ENCODE measurements around a stretch of chr13.

GRCh38 chr13:98416085-98417100, 160.5 kb downstream of the STK24 start:
- RRBS: no CpG with 5 or more reads among the region's 15 CpGs

- RRBS: no CpG with 5 or more reads among the region's 13 CpGs
Observed at GRCh38 chr13:98443111-98443706, 133.7 kb downstream of the STK24 start.

DNA sequence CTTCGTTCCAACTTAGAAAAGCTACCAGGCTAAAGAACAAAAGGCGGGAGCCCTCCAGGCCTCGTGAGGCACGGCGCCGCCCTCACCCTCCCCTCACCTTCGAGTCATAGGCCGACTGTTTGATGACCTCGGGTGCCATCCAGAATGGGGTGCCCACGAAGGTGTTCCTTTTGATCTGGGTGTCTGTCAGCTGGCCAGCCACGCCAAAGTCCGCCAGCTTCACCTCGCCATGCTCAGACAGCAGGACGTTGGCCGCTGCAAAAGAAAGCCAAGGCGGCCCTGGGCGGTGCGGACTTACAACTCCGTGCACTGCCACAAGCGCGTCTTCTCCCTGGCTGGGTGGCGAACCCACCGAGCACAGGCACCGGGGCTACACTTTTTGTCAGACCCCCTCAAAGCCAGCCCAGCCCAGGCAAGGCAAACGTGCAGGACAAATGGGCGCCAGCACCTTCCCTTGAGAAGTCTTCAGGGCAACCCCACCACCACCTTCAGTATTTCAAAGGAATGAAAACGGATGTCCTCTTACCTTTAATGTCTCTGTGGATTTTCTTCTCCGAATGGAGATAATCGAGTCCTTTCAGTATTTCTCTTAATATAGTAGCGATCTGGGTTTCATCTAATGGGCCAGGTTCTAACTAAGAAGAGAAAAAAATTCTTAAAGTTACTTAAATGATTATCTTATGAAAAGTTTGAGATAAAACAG, 102.0 kb downstream of the STK24 start:
- RRBS: no CpG with 5 or more reads among the region's 30 CpGs

- RRBS: no CpG with 5 or more reads among the region's 18 CpGs
Observed at GRCh38 chr13:98495445-98496703, 81.0 kb downstream of the STK24 start.

DNA sequence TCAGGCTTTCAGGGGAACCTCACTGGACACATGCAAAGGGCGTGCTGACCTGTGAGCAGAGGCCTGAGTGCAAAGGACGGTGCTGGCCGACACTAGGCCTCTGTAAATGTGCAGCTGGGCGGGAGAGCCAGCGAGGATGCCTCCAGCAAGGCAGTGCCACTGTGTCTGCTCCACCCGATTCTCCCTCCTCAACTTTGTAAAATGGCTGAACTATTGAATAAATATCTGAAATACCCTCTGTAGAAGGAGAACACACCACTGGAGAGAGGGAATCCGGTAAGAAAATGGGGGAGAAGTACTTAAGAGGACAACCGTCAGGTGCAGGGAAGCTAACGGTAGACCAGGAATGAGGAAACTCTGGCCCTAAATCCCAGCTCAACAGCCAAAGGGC, 70.0 kb downstream of the STK24 start:
- RRBS: no CpG with 5 or more reads among the region's 9 CpGs

- RRBS: no CpG with 5 or more reads among the region's 3 CpGs
Observed at GRCh38 chr13:98507558-98508052, 69.3 kb downstream of the STK24 start.

DNA sequence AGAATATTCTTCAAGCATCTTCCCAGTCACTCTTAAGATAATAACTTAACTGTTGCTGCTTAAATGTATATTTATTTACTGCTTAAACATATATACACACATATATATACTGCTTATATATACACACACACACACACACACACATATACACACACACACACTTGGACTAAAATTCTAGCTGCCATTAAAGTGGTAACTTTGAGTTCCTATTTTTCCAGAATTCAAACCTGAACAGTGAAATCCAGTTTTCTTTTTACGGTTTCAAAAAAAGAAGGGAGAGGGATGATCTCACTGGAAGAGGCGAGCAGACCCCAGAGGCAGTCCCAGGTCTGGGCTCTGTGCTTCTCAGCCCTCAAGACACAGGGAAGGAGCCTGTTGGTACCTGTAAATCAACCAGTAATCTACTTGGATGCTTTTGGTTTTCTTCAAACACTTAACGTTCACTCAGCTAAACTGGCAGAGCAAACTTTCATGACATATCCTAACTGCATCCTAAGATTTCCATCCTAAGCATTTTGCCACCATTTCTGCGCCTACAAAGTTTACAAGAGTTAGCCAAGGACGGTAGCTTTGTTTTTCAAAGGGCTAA, 1.5 kb downstream of the STK24 start:
- RRBS: no CpG with 5 or more reads among the region's 5 CpGs

DNA sequence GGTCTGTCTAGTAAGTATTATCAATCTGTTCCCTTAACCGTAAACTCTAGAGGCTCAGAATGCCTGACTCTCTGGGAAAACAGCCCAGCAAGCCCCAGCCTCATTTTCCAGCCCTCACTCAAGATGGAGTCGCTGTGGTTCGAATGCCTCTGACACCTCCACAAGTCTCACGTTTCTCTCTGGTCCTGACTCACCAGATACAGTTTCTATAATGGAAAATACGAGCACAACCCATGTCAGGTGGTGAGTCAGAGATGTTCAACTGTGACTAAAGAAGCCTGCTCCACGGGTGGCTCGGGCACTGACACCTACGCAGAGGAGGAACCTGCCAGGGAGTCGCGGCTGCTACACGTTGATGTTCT, 87.1 kb upstream of the STK24 start:
- RRBS: no CpG with 5 or more reads among the region's 11 CpGs

DNA sequence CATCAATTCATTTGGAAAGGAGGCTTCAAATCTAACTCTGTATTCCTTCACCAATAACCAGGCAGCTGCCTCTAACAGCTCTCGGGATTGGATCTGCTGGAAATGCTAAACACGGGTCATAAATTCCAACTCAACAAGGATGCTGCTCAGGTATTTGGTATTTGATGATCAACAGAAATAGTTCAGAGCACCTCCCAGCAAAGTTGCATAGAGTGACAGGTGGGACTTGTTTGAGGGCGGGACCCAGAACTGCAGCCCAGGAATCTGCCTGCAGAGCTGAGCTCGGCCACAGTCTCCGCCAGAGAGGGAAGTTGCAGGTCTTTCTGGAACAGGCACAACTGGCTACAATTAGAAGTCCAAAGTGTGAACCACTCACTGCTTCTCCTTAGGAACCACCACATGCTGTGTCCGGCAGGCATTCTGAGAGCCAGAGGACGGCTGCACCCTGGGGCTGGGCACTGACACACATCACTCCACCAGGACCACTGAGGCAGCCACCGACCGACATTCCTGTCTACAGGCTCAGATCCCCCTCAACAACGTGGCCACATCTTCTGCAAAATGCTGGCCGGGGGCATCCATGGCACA, 1.1 kb downstream of the SLC15A1 start:
- RRBS: no CpG with 5 or more reads among the region's 11 CpGs

DNA sequence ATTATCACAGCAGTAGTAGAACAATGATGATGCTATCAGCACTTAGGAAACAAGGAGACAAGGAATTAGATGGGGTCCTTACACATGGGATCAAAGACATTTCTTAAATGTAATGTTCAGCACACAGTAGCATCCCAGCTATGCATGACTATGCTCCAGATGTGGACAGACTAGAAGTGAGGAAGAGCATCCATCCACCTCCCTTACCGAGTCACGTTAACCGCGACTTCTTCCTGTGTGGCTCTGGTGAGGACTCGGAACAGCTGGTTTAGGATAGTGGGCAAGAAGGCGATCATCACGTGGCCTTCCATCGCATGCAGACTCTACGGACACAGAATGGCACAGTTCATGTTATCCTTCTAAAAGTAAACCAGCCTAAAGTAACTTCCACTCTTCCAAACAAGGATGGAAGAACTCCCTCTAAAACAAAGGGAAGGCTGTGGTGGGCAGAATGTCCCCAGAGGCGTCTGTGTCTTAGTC, 96.1 kb downstream of the DOCK9 start:
- RRBS: no CpG with 5 or more reads among the region's 10 CpGs

- RRBS: no CpG with 5 or more reads among the region's 5 CpGs
Observed at GRCh38 chr13:98946636-98947408, 31.0 kb downstream of the DOCK9 start.

DNA sequence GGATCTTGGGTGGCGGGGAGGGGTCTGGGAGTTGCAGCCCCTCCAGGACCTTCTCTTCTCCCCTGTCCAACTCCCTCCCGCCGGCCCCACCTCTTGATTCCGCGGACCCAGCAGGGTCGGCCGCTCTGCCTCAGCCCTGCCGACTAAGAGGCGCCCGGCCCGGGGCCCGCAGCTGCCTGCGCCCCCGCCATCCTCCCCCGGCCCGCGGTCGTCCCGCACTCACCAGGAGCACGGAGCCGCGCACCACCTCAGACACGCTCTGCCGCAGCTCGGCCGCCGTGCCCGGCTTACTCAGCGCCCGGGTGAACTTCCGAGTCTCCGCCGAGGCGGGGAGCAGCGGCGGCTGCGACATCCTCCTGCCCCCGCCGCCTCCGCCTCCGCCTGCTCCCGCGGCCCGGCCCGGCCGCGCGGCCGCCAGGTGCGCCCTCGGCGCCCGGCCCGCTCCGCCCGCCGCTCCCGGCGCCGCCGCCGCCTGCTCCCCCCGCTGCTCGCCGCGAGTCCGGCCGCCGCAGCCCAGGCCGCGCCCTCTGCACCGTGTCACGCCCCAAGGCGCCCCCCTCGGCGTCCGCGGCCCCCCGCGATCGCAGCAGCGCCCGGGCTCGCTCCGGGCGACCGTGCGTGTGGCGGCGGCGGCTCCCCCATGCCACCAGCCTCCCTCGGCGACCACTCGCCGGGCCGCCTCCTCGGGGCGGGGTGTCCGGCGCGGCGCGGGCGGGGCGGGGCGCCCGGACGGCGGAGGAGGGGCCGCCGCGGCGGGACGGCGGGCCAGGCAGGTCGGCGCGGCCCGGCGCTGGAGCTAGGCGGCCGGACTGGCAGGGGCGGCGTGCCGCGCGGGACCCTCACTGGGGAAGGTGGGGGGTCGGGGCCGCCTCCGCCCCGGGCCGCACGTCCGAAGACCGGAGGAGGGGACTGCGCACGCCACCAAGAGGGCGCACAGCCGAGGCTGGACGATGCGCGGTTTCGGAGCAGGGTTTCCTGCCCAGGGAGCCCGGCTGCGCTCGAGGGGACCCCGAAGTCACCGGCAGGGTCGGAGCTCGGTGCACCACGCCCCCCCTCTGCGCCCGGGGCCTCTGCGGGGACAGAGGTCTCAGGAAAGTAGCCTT, 108.5 kb upstream of the DOCK9 start:
- RRBS: 2% methylated on average over 96 of the region's 154 CpGs

DNA sequence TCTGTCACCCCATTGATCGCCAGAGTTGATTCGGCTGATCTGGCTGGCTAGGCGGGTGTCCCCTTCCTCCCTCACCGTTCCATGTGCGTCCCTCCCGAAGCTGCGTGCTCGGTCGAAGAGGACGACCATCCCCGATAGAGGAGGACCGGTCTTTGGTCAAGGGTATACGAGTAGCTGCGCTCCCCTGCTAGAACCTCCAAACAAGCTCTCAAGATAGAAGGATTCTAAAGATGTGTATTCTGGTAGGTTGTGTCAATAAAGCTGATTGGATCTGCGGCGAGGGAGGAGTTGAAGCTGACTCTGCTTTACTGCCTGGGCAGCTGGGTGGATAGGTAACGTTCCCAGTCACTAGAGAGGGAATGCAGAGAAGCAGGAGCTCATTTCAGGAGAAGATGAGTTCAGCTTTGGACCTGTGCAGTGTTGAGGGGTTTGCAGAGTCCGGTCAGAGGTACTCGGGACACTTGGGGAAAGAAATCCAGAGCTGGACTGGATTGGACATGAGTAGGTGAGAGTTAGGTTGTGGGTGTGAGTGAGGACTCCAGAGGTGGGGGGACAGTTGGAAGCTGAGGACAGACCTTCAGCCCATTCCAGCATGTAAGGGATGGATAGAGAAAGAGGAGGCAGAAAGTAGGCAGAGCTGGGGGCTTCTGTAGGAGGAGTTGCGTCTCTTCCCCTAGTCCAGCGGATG, 5.2 kb downstream of the UBAC2 start:
- RRBS: no CpG with 5 or more reads among the region's 21 CpGs

DNA sequence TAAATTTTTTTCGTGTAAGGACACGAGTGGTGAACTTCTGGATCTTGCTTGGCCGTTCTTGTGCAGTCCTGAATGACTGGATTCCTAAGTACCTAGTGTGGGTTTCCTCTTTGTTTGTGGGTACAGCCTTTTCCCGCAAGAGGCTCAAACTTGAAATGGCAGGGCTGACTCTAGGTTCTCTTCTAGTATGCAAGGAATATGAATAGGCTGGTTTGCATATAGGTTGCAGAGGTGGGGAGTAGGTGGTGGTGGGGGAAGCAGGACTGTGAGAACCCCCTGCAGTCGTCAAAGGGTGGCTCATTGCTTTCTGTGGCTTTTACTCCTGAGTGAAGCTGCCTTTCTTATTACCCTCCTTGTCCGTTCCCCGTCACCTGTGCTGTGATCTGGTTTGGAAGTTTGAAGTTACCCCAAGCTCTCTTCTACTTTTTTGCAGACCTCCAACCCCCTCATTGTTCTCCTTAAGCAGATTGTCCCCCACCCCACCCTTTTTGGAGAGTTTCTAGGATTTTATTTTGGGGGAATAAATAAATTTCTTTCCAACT, 13.7 kb downstream of the UBAC2 start:
- RRBS: no CpG with 5 or more reads among the region's 7 CpGs

DNA sequence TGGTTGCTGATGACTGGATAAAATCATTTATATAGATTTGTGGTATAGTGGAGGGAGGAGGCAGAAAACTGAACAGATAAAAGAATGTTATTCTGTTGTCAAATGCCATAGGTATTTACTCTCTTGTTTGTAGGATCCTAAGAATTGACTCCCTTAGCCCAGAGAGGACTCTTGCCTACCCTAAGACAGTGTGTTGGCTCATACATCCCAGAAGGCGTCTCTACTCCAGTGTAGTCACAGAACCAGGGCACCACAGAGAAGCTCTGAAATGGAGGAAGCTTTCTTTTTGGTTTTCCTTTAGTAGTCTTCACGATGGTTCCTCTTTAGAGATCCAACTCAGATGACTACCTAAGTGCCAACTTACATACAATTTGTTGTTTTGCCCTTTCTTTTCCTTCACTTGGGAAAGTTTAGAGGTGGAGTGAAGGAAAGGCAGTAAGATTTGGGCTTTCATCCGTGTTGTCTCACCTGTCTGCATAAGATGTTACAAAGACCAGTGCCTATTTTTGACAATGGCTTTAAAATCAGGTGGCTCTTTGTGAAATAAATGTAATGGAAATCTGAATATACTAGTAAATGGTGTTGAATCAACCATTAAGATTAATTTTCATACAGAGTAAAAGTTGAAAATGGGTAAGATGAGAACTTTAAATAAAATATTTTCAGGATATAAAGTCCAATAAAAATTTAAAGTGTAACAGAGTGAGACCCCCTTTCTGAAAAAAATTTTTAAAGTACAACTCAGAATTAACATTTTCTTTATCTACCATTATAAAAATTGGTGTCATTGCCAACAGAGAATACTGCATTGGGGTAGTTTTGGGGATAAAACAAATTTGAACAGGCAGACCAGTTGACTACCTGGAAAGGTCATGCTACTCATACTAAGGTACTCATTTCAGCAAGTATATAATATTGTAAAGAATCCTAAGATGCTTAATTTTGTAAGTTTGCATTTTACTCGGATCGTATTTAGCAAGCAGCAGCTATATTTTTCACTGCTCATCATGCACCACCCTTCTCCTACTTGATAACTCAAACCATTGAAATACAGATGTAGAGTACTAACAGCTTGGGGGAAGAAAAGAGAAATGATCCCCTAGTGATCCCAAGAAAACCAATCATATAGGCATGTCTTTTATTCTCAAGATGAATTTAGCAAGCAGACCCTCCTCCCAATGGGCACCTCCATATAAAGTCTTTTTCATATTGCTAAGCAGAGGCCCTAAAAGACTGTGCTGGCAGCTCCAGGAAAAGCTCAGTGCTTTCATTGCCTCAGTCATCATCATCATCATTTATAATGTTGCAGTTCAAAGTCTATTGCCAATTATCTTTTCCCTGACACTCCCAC, 13.6 kb downstream of the GPR183 start:
- RRBS: no CpG with 5 or more reads among the region's 5 CpGs

DNA sequence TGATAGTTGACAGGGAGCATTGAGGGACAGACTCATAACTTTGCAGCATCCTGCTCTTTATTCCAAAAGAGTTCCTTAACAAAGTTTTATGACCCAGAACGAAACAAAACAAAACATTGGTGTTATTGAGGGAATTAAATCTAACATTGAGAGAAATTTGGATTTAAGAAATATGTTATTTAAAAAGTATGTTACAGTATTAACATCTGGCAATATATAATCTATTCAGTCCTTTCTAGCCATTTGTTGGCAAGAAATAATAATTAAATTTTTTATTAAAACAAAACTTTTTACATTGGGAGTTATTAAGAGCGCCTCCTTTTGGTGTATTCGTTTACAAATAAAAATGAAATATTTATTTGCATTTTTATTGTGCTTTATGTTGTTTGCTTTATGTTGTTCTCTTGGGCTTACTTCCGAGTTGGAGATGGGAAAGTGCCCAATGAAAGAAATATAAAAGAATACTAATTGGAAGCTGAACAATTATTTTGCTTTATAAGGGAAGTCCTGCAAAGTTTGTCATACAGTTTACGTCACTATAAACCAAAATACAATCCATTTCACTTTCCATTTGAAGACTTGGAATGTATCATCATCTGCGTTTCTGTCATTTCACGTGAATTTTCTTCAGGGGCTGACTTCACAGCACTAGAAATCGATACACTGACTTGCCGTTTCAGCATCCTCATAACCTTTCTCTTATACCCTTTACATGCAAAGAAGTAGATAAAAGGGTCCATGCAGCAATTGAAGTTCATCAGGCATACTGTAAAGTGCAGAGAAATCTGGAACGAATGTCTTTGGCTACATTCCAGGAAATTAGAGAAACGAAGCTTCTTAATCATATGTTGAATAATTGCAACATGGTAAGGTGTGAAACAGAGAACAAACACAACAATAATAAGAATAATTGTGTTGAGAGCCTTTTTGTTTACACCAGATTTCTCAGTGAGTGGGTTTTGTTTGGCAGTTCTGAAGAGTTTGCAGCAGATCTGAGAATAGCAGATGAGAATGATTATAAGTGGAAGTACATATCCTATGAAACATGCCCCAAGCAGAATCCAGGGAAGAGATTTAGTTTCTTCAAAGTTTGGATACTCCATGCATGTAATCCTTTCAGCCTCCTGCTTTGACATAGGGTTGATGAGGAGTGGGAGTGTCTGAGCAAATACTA, 12.3 kb downstream of the GPR183 start:
- RRBS: no CpG with 5 or more reads among the region's 11 CpGs

GRCh38 chr13:99297889-99298598, 9.2 kb downstream of the GPR183 start:
- RRBS: no CpG with 5 or more reads among the region's 2 CpGs

- RRBS: no CpG with 5 or more reads among the region's 6 CpGs
Observed at GRCh38 chr13:99344655-99345223, 37.5 kb upstream of the GPR183 start.

DNA sequence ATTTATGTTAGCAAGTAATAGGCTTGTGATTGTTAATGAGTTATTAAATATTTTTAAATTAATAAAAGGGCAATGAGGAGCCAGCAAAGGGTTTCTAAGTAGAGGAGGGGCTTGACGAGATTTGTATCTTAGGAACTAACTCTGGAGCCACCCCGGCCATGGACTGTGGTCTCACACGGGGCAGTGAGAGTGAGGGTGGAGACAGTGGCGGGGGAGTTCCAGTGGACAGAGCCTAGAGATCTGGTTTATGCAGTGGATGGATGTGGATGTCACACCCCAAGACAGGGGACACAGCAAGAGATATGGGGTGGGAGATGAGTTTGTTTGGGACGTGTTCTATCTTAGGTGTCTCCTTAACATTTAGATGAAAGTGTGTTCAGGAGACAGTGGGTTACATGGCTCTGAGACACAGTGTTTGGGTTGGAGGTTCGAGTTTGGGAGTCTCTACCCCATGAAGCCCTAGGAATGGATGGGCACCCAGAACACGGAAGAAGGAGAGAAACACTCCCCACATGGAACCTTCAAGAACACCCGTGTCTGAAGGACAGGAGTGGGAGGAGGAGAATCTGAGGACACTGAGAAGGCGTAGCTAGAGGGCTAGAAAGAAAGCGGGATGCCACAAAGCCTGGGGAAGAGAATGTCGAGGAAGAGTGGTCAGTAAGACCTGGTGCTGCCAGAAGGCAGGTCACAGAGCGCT, 51.5 kb upstream of the GPR183 start:
- RRBS: no CpG with 5 or more reads among the region's 12 CpGs

DNA sequence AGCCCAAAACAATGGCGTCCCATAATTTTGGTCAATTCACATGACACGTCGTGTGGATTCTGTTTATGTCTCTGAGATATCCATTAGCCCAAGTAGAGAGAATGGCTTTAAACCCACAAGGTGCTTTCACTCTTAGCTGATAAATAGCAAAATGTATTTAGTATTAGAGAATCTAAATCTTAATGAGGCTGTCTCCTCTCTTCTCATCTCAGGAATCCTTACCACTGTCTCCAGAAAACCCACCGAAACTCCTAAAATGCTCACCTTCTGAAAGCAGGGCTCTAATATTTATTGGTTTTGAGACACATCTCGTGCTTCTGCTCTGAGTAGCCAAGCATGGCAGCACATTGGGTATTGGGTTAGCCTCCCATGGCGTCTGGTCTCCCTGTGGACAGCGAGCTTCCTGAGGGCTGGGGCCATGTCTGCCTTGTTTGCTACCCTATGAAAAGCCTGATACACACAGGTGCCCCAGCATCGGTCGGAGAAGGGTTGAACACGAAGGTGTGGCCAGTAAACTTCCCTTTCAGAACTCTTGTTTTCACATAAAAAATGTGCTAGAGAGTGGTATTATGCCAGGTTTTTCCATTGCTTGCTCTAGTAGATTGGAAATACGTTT, 67.3 kb upstream of the GPR183 start:
- RRBS: no CpG with 5 or more reads among the region's 11 CpGs

Measured in GM19239 (cell line).